ENCODE measurements around the genes ZDHHC5, OR9Q1, OR1S2, MS4A4A, MS4A13 and CCDC86.

GRCh38 chr11:57644821-57646074 is 4.5 kb downstream of the YPEL4 start:
- PRO-cap, 2 experiments = no peak in any of the 2 experiments

DNA sequence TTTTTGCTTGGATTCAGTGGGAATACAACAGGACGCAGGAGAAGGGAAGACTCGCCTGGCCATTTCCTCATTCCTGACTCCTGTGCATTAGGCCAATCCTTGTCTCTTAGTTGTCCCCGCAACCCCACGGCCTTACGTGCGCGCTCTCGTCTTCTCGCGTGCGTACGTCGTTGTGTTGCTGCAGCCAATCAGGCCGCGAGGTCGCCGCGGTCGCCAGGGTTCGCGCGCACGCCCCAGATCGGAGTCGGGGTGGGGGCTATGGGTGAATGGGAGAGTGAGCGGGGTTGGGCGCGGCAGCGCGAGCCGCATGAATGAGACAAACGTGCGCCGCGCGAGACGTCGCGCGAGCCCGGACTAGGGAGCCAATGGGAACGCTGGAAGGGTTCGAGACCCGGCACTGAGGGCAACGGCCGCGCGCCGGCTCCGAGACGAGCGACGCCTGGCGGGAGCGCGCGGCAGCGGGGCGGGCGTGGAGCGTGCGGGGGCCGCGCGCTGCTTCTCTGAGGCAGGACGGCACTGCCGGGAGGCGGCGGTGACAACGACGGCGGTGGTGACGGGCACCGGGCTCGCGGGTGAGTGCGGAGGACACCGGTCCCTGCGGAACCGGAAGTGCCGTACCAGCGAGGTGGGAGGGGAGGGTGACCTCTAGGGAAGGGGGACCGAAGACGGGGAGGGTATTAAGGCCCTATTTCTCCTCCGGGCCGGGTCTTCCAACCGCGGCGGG is at the start of gene ZDHHC5:
ZDHHC5 (plus strand) TSS at position 499 of the 724 bp plus-strand sequence.
- PRO-cap, 2 experiments = peak in 2 of 2 experiments; most common plus-strand start position 541 of the sequence (in 2); most common minus-strand start position 82 of the sequence (in 2)

DNA sequence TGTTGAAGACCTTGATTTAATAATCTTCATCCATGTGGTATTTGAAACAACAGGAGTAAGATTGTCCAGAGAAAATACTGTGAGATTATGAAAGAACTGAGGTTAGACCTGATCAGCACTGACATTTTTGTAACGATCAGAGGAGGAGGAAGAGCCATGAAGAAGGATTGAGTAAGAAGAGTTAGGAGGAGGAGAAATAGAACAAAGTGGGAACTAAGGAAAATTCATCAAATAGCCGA is 15.7 kb downstream of the ZDHHC5 start:
- PRO-cap, 2 experiments = no peak in any of the 2 experiments

- PRO-cap, 2 experiments = no peak in any of the 2 experiments
These were observed 71.5 kb downstream of the CTNND1 start for GRCh38 chr11:57833073-57833461.

- PRO-cap, 2 experiments = no peak in any of the 2 experiments
These were observed at the start of gene OR9Q1 for GRCh38 chr11:58023678-58023905. Gene OR9Q1 (plus strand): TSS chr11:58023881.

DNA sequence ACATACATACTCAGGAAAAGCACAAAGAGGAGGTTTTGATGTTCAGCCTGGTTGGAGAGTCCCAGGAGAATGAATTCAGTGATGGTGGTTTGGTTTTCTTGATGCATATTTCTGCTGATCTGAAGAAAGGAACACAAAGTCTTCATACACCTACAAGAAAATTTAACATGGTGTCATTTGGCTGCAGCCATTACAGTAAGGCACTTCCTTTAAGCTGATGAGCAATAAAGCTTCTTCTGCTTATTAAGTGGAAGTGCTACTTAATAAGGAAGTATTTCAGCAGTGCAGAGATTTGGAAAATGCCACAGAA is at the start of gene OR1S2:
OR1S2 (minus strand) TSS at position 107 of the 310 bp plus-strand sequence.
- PRO-cap, 2 experiments = no peak in any of the 2 experiments

GRCh38 chr11:58939953-58940530 is 754 bp downstream of the GLYATL1 start:
- PRO-cap, 2 experiments = no peak in any of the 2 experiments

- PRO-cap, 2 experiments = no peak in any of the 2 experiments
These were observed 24.5 kb downstream of the GLYATL1 start for GRCh38 chr11:58963759-58964154.

DNA sequence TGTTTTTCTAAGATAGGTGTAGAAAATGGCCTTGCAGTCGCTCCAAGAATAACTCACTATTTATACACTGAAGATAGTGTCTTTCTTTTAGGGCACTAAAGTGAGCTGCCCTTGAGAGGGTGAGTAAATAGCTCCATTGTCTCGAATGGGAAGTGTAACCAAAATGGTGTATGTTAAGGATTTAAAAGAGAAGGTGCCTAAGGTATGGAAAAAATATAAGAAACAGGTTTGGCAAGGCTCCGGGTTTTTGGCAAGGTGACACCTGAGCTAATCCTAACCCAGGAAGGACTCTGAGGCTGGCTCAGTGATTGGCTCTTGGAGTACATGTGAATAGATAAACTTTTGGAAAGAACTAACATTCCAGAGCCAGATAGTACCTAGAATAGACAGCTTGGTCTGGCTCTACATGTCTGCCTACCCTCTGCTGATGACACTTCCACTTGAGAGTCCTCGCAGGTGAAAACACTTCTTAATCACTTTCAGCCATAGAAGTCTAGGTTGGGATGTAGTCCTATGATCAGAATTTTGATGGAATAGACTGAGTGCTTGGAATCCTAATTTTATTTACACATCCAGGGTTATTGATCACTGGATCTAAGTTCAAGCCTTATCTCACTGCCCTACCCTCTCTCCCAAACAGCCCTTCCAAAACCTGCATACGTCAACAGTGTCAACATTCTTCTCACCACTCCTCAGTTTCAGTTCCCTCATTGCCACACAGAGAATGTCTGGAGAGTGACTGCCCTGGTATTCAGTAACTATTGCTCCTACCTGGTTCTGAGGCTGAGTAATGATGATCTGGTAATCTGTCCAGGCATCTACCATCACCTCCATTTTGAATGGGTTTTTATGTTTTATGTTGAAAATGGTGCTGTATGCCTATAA is 59.8 kb downstream of the GLYATL1 start:
- PRO-cap, 2 experiments = no peak in any of the 2 experiments

DNA sequence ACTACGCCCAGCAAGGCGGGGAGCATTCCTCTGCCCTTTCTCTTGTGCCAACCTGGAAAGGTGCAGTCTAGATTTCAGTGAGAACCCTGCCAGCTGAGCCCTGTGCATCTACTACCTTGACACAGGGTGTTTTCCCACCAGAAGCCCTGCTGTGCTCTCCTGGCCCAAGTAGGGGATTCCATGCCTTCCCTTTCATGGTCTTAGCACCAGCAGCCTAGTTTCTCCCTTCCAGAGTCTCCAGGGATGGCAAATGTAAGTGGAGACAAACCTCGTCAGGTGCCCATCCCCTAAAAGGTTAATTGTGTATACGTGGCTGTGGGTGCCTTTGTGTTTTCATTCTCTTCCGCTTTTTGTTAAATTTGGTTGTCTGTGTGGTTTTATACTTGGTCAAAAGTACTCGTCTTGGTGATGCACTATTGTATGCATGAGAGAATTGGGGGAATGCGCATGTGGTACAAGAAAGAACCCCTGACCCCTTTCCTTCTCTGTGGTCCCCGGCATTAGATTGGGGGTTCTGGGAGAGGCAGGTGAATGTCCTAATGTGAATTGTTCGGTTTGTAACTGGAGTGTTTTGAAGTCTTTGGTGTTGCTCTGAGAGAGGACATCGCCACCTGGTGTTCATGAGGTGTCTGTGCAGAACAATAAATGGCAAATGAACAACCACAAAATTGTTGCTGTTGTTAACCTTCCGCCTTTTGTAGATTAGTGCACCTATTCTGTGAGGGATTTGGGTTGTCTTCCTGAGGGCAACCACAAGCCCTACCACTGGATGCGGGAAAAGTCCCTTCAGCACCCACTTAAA is 71.6 kb upstream of the MPEG1 start:
- PRO-cap, 2 experiments = no peak in any of the 2 experiments

DNA sequence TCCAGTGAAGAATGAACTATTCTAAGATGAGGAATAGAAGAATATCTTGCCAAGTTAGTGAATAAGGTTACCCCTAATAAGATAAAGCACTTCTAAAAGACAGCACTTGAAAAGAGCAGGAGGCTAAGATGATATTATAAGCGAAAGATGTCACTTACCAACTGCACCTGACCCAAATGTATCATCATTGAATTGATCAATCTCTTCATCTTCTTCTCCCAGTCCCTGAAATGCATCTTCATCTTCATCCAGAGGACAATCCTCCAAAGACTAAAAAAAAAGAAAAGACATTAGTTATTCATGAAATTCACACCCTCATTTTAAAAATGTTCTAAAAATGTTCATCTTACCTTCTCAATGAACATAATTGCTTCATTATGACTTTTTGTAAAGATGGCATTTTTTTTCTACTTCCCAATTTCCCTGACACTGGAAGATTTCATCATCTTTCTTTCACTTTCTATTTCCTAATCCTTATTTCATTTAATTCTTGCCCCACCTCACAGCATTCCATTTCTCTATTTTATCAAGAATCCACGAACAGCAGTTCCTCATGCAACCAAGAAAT is 2.1 kb downstream of the PATL1 start:
- PRO-cap, 2 experiments = no peak in any of the 2 experiments

GRCh38 chr11:59806824-59808015 is 3.4 kb downstream of the MRPL16 start:
- PRO-cap, 2 experiments = peak in 1 of 2 experiments; most common plus-strand start chr11:59807284 (in 1)

- PRO-cap, 2 experiments = no peak in any of the 2 experiments
These were observed 13.6 kb downstream of the MS4A6A start for GRCh38 chr11:60169260-60169635.

GRCh38 chr11:60280284-60280947 is at the start of gene MS4A4A:
Gene MS4A4A (plus strand): TSS chr11:60280666.
- PRO-cap, 2 experiments = no peak in any of the 2 experiments

DNA sequence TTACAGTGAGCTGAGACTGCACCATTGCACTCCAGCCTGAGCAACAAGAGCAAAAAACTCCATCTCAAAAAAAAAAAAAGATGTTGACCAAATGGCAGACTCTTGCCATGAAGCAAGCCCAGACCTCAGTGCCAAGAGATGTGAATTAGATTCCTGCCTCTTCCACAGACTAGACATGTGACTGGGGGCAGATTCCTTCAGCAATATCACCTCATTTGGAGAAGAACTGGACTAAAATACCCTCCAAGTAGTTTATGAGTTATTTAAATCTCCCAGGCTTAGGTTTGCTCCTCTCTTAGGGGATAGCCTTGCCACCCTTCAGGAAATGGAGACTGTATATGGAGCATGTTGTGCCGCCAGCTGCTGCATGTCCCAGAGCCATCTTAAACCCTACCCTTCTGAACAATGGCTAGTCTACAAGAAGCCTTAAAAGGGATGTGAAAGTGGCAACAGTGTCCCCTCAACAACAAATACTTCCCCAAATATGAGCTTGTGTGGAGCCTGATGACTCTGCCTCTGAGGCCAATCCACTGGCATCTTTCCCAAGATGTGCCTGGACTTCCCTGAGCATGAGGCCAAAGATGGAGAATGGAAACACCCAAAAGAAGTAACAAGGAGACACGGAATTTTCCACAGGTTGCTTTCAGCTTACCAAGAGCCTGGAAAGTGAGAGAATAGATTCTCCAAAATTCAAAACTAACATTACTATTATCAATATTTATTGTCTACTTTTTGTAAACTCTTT is 712 bp upstream of the MS4A7 start:
- PRO-cap, 2 experiments = peak in 2 of 2 experiments; most common plus-strand start position 578 of the sequence (in 1); most common minus-strand start position 132 of the sequence (in 2)

DNA sequence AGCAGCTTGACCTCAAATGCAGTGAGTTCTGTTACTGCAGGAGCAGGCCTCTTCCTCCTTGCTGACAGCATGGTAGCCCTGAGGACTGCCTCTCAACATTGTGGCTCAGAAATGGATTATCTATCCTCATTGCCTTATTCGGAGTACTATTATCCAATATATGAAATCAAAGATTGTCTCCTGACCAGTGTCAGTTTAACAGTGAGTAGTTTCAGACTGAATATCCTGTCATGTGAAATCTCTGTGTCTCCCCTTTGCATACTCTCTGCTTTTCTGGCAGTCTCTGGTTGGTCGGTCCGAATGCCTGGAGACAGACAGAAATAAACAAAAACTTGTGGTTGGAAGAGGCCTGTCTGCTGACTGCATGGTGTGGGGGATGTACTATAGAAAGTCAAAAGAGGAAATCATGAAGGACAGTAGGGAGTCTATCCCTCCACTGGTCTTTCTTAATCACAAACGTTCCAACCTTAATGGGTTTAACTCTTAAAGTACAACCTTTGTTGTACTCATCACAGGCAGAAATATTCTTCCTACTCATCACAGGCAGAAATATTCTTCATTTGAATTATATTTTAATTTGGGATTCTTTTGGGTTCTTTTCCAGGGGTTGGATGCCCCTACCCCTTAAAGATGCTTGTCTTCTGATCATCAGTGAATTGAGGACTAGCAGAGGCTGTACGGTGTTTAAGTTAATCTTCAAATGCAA is 6.7 kb upstream of the MS4A14 start:
- PRO-cap, 2 experiments = peak in 1 of 2 experiments; most common minus-strand start position 66 of the sequence (in 1)

GRCh38 chr11:60476977-60477581 is 15.5 kb upstream of the MS4A12 start:
- PRO-cap, 2 experiments = no peak in any of the 2 experiments

DNA sequence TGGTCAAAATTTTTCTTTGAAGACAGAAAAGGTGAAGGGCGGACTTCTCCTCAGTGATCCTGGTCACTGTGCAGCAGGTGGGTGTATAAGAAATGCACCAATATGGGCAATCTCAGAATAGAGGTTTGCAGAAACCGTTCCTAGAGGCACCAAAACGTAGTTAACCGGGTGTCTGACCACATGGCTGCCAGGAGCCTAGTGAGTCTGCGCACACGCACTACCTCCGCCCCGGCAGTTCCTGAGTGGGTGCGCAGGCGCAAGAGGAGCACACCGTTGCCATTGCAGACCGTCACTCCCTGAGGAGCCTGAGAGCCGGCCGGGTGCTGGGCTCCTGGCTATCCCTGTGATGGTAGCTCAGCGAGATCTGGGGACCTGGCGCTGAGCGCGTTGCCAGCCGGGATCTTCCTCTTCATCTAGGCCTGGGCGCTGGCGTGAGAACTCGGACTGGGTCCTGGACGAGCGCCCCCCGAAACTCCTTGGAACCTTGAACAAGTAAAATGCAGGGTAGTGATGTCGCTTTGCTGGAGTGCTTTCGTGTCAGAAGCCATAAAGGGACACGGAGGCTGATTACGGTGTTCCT is at the start of gene MS4A13:
MS4A13 (plus strand) TSS at position 289 of the 580 bp plus-strand sequence.
- PRO-cap, 2 experiments = no peak in any of the 2 experiments

GRCh38 chr11:60841515-60842752 is at the start of gene CCDC86:
Gene CCDC86 (plus strand): TSS chr11:60842113.
- PRO-cap, 2 experiments = peak in 2 of 2 experiments; most common plus-strand start chr11:60842113 (in 2); most common minus-strand start chr11:60841892 (in 1)

- PRO-cap, 2 experiments = no peak in any of the 2 experiments
These were observed 644 bp upstream of the TMEM109 start for GRCh38 chr11:60913315-60913712.